ENCODE measurements around a stretch of chr13.

- PRO-cap, result no peak
- RRBS, result no CpG with 5 or more reads among the region's 4 CpGs
Measured at GRCh38 chr13:110477976-110478372, 83.5 kb downstream of the RAB20 start.

DNA sequence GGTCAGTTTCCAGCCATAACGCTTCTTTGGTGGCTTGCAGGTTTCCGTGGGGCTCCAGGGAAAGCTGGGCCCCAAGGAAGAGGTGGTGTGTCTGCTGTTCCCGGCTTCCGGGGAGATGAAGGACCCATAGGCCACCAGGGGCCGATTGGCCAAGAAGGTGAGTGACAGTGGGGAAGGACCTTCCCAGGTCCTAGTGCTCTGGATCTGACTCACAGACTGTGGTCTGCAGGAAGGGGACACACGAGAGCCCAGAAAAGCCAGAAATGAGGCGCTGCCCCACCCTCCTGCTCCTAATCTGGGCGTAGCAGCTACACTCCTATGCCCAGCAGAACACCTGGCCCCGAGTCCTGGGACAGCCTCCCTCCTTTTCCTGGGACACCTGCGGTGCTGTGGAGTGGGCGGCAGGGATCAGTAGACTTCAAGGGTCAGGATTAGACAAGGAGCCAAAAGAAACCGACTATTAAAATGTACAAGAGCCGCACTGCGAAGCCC, 57.4 kb downstream of the RAB20 start:
- PRO-cap, result no peak
- RRBS, result no CpG with 5 or more reads among the region's 14 CpGs

DNA sequence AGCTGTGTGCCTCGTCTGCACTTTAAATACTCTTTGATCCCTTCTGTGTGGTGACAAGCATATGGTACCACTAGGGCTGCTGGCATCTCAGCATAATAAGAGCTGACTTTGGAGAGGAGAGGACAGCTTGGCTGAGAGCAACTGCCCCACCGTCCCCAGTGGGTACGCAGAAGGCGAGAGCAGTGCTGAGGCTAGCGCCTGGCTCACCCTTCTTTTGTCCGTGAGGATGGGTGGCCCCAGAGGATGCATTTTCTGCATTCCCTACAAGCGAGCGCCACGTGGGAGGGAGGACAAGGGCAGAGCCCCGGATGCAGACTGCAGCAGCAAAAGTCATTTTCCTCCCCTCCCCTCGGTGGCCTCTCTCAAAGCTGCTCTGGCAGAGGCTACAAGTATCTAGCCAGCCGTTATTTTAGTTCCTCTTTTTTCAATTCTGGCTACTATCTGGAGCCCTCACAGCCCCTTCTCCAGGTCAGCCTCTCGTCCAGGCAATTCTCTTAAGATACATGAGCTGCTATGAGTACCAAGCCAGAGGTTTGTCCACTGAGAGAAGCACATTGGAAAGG, 51.5 kb downstream of the RAB20 start:
- PRO-cap, result no peak
- RRBS, result no CpG with 5 or more reads among the region's 13 CpGs

GRCh38 chr13:110520371-110521572, 40.8 kb downstream of the RAB20 start:
- PRO-cap, result no peak
- RRBS, result 87% methylated on average over 5 of the region's 28 CpGs

DNA sequence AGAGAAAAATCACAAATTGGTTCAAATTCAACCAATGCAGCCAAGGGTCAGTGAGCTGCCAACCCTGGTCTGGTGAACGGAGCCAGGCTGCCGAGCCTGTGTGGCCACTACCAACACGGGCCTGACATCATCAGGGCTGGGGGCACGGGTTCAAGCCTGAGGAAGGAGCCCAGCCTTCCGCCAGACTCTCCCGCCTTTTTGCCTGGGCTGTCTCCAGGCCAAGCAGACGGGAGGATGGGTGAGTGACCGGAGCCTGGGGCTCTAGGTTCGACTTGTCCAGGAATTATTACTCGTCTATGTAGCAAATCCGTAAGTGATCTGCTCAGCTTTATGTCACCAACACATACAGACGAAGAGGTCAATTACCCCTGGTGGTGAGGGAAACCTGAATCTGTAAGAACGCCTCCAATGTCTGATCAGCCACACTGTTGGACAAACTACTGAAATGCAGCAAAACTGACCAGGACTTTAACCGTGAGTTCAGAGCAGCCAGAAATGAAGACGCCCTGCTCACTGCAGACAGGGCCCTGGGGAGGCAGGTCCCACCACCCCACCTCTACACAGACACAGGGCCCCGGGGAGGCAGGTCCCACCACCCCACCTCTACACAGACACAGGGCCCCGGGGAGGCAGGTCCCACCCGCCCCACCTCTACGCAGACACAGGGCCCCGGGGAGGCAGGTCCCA, 31.8 kb downstream of the RAB20 start:
- PRO-cap, result no peak
- RRBS, result 90% methylated on average over 1 of the region's 20 CpGs

GRCh38 chr13:110554150-110554844, 7.2 kb downstream of the RAB20 start:
- PRO-cap, result no peak
- RRBS, result no CpG with 5 or more reads among the region's 10 CpGs

DNA sequence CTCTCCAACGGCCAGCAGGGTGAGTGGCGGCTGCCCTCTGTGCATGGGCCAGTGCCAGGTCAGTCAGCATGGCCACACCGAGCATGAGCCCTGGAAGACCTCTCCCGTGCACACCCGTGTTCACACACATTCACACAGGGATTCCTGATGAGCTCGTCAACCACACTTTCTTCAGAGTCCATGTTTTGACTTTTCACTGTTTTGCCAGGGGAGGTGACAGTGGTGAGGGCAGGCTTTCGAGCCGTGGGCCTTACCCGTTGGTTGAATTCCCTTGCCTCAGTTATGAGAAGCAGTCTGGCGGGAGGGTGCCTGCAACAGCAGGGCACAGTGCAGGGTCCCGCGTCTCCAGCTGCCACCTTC, 20.2 kb downstream of the NAXD start:
- PRO-cap, result no peak
- RRBS, result no CpG with 5 or more reads among the region's 12 CpGs

GRCh38 chr13:110675906-110676532, 29.9 kb downstream of the CARS2 start:
- PRO-cap, result no peak
- RRBS, result no CpG with 5 or more reads among the region's 22 CpGs

DNA sequence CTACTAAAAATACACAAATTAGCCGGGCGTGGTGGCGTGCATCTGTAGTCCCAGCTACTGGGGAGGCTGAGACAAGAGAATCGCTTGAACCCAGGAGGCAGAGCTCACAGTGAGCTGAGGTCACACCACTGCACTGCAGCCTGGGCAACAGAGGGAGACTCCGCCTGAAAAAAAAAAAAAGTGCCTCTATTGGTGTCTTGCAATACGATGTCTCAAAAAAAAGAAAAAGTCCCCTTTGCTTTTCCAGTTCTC, 1.5 kb upstream of the CARS2 start:
- PRO-cap, result unidirectional peak, minus-strand start at position 181 of the sequence
- RRBS, result no CpG with 5 or more reads among the region's 6 CpGs

DNA sequence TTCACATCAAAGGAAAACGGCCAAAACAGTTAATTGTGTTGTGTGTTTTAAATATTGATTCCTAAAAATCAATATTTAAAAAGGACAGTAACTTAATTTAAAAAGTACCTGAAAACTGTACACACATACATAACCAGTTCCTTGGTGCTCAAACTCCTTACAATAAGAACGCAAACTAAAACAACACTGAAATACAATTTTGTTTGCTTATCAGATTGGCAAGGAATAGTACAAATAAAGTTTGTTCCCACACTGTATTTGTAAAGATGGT, 96.3 kb downstream of the ING1 start:
- PRO-cap, result no peak
- RRBS, result no CpG with 5 or more reads among the region's 2 CpGs

- PRO-cap, result no peak
- RRBS, result no CpG with 5 or more reads among the region's 10 CpGs
Measured at GRCh38 chr13:110815531-110816231, 99.2 kb downstream of the ANKRD10 start.

GRCh38 chr13:110870491-110870767, 44.4 kb downstream of the ANKRD10 start:
- PRO-cap, result bidirectional peak, plus-strand start at chr13:110870566, minus-strand start at chr13:110870251
- RRBS, result no CpG with 5 or more reads among the region's 6 CpGs

- PRO-cap, result no peak
- RRBS, result no CpG with 5 or more reads among the region's 8 CpGs
Measured at GRCh38 chr13:110885616-110885883, 29.3 kb downstream of the ANKRD10 start.

DNA sequence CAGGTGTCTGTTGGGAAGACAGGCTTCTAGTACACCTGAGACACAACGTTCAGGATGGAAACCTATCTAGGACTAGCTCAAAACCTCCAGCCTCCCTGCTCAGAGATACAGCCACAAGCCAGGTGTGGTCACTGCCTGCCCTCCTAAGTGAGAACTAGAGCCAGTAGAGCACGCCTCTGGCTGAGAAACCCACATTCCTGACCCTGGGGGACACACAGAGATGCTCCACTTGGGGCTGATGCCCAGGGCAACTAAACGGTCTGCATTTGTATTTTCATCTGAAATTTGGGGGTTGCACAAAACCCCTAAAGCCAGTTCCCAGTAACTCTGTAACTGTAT, 28.0 kb downstream of the ANKRD10 start:
- PRO-cap, result no peak
- RRBS, result no CpG with 5 or more reads among the region's 3 CpGs

DNA sequence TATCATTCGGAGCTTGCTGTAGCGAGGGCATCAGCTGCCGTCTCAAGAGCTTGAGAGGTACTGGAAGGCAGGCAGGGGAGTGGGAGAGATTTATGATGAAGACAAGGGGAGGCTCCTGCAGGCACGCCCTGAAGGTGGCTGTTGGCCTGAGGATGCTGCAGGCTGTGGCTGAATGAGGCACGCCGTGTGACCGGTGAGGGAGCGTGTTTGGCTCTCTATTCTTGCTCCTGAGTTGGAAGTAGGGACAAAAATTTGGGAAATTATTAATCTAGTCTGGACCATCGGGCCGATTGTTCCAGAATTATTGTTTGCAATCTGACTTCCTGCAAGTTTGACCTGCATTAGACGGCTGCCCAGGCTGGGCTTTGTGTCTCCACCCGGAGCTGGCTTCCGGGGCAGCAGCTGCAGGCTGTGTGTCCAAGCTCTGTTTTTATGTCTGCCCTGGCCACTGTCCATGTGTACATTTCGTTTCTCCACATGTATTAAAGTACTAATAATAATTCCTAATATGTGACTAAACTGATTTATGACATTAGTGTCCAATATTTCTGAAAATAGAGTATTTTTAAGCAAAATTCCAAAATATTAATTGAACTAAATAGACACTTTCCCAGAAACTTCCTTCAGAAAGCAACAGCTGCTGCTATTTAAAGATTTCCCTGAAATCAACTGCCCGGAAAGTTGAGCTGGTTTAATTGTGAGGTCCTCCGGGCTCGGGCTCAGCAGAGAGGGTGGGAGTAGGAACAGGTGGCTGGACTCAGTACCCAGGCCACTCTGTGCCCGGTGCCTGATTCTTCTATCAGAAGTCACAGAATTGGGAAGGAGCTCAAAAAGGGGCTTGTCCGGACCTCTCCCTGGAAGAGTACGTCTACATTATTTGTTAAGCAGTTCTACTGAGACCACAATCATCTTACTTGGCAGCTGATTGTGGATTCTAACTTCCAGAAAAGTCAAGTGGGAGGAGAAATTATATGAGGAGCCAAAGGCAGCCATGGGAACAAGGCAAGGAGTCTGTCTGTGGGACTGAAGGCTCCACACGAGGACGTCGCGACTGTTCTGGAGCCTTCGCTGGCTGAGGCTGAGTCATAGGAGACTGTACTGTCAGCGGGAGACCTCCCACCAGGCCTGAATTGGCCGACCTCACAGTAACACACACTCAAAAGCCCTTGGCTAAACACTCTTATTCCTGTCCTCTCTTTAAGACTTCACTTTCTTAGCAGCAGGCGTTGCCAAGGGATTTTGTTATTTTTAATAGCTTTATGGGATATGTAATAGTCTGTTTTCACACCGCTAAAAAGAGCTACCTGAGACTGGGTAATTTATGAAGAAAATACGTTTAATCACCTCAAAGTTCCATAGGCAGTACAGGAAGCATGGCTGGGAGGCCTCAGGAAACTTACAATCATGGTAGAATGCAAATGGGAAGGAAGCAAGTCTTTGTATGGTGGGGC, 91.5 kb upstream of the ANKRD10 start:
- PRO-cap, result no peak
- RRBS, result 72% methylated on average over 4 of the region's 30 CpGs

GRCh38 chr13:111046439-111047296, 68.4 kb upstream of the ARHGEF7 start:
- PRO-cap, result no peak
- RRBS, result no CpG with 5 or more reads among the region's 11 CpGs

DNA sequence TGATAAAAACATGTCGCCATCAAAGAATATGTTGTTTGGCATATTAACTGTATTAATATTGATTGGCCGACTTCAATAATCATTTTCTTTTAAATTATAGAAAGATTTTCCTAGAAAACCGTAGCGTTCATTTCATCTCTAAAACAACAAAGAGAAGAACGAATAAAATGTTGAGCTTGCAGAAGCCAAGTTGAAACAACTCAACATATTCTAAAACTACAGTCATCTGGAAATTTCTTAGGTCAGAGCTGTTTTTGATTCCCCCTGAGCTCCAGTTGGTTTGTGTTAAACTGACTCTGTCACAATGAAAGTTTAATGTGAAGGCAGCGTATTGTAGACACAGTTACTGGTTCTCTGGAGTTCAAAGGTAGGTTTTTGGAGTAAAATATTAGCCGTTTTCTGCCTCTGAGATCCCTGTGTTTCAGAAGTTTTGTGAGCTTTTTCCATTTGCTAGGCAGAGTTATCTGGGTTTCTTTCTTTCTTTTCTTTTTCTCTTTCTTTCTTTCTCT, 2.1 kb downstream of the ARHGEF7 start:
- PRO-cap, result no peak
- RRBS, result no CpG with 5 or more reads among the region's 7 CpGs

- PRO-cap, result no peak
- RRBS, result no CpG with 5 or more reads among the region's 13 CpGs
Measured at GRCh38 chr13:111186425-111187104, 71.5 kb downstream of the ARHGEF7 start.

GRCh38 chr13:111202750-111203252, 87.7 kb downstream of the ARHGEF7 start:
- PRO-cap, result no peak
- RRBS, result no CpG with 5 or more reads among the region's 1 CpG

- PRO-cap, result no peak
- RRBS, result no CpG with 5 or more reads among the region's 7 CpGs
Measured at GRCh38 chr13:111312641-111312863, 7.9 kb upstream of the TEX29 start.

Measured in MCF 10A (cell line).